Glomerular endothelial cell (primary cell): ENCODE measurements around the genes UBAP1, C9orf24 and CCL27.

GRCh38 chr9:34178335-34178734 lies 508 bp upstream of the UBAP1 start:
- RAMPAGE, long total RNA: no peak

DNA sequence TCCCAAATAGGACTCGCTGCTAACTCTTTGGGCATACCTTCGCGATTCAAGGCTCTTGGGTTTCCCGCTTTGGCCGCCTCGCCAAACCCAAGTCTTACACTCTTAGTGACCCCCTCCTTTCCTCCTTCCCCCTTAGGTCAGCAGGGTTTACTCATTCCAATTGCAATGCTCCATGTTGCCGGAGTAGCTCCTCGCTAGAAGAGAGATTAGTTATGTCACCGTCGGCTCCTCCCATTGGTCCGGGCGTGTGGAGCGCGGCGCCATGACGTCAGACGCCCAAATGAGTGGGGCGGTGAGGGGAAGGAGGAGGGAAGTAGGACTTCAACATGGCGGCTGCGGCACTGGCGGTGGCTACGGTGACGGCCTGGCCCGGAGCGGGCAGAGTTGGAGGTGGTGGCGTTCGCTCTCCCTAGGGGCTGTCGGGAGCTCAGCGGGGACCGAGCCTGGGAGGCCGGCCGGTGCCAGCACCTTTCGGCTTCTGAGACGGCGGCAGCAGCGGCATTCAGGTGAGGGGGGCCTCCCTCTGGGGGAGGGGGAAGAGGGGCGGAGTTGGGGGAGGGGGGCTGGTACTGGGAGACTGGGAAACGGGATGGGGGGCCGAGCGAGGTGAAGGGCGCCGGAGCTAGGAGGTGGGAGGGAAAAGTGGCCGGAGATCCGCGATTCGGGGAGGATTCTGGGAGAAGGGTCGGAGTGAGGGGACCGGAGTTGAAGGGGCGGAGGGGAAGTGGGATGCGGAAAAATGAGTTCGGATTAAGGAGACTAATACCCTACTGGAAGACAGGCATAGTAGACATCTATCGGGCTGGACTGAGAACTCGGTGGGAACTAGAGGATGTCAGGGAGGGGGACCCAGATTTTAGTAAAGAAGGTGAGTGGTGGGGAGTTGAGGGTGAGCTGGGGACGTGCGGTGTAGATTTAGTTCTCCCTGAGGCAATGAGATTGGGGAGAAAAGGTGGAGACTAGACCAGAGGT lies at the start of gene UBAP1:
UBAP1 (plus strand) TSS at position 309 of the 972 bp plus-strand sequence.
- RAMPAGE, long total RNA: start-site peak on the plus strand centred at position 314 of the sequence, 32 bp wide, 224 and 470 reads in 2 replicates

DNA sequence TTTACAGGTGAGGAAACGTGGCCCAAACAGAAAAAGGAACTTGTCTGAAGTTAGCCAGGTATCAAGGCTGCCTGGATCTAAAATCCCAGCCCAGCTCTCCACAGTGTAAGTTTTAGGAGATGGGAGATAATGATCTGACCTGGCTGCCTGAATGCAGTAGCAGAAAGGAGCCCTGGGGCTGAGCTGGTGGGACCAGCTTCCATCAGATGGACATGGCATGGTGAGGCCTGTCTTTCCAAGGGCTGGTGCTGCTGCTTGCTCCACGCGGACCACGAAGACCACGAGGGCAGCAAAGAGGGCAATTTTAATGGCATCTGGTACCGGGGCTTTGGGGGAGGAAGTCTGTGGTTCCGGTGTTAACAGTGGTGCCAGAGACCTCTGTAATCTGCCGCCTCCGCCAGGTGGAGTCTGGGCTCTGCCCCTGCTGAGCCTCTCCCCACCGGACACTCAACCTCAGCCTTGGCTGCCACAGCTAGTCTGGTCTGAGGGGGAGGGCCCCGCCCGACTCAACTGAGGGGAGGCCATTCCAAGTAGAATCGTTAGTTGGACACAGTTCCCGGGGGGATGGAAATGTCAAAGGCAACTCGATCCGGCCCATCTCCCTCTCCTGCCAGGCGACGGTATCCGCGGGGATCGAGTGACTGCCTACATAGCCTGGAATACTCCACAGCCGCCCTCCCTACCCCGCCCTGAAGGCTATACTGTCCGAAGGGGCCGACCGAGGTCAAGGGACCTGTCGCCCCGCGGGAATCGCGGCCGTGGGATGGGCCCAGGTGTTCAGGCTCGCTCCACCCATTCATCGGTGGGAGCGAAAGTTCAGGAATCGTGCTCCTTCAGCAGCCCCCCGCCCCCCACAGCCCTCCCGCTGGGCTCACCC lies 542 bp downstream of the MYORG start:
- RAMPAGE, long total RNA: no peak

- RAMPAGE, long total RNA: no peak
Observed at GRCh38 chr9:34379278-34380153, 2.8 kb upstream of the MYORG start.

DNA sequence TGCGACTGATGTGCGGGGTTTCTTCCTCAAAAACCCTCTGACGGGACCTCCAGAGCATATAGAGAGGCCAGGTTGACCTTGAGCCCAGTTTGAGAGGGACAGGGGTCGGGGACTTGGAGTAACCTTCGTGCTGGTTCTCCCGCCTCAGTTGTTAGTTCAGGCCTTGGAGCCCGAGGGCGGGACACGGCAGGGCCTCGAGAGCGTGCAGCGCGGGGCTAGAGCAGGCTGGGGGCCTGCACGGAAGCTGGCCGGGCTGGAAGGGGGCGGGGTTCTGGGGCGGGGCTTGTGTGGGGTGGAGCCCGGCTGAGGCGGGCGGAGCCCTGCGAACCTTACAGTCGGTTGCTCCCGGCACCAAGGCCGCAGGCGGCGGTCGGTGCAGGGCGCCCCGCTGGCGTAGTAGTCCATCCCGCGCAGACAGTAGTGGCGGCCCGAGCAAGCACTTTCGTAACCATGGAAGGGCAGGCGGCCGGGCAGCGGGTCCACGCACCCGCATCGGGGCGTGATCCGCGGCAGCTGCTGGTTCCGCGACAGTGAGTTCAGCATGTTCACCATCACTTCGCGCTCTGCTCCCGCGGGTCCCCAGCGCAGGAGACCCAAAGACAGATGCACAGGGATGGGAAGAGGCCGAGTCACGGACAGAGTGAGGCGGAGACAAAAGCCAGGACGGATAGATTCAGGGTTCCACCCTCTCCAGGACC lies 4.0 kb upstream of the MYORG start:
- RAMPAGE, long total RNA: no peak

- RAMPAGE, long total RNA: no peak
Observed at GRCh38 chr9:34397522-34398015, at the start of gene C9orf24. Gene C9orf24 (minus strand): TSS chr9:34397810.

GRCh38 chr9:34438674-34439069 lies 19.7 kb downstream of the FAM219A start:
- RAMPAGE, long total RNA: no peak

GRCh38 chr9:34560190-34560736 lies 29.3 kb downstream of the CNTFR start:
- RAMPAGE, long total RNA: no peak

- RAMPAGE, long total RNA: no peak
Observed at GRCh38 chr9:34634657-34635867, 2.5 kb downstream of the SIGMAR1 start.

DNA sequence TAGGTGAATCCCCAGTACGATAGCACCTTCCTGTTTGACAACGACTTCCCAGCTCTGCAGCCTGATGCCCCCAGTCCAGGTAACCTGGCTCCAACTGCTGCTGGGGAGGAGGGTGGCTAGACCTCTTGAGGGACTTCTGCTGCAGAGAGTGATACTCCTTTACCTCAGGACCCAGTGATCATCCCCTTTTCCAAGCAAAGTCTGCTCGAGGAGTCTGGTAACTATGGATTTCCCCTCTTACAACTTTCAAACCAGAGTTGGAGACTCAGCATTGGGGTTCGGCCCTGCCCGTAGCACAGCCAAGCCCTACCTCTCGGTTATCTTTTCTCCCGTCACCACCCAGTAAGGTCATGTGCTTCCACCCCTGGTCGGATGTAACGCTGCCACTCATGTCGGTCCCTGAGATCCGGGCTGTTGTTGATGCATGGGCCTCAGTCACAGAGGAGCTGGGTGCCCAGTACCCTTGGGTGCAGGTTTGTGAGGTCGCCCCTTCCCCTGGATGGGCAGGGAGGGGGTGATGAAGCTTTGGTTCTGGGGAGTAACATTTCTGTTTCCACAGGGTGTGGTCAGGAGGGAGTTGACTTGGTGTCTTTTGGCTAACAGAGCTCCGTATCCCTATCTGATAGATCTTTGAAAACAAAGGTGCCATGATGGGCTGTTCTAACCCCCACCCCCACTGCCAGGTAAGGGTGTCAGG lies 1.2 kb downstream of the GALT start:
- RAMPAGE, long total RNA: no peak

GRCh38 chr9:34654740-34655402 lies 2.9 kb downstream of the IL11RA start:
- RAMPAGE, long total RNA: no peak

GRCh38 chr9:34662337-34662769 lies at the start of gene CCL27:
Gene CCL27 (minus strand): TSS chr9:34662657.
- RAMPAGE, long total RNA: no peak

GRCh38 chr9:34991015-34992231 lies 1.9 kb downstream of the DNAJB5 start:
- RAMPAGE, long total RNA: no peak

DNA sequence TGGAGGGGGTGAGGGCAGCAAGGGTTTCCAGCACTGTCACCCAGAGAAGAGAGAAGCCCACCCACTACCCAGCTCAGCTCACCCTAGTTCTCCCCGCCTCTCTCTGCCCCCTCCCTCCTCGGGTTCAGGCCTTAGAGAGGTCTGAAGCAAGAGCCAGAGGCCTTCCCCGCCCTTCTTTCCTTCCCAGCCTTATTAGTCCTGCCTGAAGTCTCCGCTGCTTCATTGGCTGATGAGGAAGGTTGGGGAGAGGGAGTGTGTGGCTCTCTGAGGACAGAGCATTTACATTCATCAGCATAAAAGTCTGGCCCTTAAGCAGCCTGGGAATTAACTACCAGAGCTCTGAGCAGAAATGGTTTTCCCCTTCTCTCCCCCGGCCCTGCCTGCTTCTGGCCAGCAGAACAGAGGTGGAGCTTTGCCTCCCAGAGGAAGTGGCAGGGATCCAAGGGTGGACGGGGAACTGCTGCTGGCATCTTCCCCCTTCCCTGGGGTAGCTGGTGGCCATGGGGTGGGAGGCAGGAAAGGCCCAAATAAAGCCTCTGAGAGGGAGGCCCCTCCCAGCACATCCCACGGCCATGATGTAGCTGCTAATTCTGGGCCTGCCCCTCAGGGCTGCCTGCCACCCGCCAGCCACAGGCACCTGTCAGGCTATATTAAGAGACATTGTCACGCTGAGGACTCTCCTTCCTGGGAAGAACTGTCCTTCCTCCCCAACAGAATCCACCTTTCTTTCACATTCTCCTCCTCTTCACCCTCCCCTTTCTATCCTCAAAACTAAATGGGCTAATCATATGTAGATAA lies 4.2 kb downstream of the DNAJB5 start:
- RAMPAGE, long total RNA: no peak

DNA sequence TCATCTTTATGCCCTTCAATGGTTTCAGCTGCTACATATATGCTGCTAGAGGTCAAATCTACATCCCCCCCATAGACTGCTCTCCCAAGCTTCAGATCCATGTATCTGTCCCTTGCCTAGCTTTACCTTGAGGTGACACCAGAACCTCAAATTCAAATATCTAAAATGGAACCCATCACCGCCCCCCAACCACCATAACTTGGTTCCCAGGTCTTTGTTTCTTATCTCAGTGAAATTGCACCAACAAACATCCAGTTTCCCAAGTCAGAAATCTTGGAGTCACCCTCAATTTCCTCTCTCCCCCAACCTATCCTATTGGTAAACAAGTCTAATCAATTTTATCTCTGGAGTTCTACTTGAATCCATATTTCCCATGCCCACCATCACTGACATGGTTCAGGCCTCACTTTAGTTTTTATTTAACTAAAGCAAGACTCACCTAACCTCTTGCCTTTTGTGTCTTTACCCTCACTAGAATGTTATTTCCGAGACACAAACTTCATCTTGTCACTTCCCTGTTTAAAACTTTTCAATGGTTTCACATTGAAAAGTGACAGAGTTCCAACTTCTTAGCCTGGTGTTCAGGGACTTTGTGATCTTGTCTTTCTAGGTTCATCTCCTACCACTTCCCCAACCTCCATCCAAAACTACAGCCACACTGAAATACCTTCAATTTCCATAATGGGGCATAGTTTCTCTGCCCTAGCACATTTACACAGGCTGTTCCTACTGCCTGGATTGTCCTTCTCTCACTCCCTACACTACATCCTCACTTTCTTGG lies 2.5 kb upstream of the C9orf131 start:
- RAMPAGE, long total RNA: no peak

DNA sequence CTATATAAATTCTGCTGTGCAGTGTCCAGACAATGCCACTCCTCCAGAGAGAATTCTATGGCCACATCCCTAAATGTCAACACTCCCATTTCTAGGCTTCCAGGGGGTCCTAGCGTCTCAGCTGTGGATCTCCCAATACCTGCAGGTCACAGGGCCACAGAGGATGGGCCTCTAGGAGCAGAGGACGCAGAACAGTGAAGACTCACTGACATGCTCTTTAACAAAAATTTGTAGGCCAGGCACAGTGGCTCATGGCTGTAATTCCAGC lies 12.8 kb upstream of the UNC13B start:
- RAMPAGE, long total RNA: no peak

DNA sequence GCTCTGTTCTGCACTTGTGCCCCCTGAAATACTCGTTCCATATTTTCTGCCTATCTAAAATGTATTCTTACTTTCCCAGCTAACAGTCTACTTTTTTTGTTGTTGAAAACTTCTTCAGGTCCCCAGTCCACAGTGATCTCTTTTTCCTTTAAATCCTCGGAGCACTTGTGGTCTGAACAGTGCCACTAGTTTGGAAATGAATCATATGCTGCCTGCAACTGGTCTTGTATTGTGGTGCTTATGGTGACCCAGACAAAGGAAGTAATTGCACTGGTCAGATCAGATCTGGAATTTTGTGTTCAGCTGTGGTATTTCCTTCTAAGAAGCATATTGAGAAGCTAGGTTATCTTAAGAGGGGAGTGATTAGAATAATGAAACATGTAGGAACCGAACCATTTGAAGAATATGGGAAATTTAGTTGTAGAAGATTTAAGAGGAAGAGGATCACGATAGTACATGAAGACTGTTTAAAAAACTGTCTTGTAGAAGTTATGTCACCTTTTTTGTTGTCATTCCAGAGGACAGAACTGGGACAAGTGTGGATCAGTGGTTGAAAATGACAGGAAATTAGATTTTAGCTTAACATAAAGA lies 3.0 kb downstream of the UNC13B start:
- RAMPAGE, long total RNA: no peak

DNA sequence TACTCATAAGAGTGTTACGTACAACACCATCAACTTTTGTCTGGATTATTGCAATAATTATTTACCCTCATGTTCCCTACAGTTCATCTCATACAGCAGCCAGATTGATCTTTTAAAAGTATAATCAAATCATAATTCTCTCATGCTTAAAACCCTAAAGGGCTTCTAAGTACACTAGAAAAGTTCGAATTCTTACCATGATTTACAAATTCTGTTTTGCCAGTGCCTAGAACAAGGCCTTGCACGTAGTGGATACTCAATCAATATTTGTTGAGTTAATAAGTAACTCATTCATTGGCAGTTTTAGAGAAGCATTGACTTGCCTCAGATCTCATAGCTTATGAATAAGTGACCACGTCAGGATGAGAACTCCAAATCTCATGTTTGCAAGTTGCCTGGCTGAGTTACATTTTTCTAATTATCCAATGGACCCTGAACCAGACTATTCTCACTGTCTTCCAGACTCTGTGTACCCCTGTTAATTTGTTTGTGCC lies 96.1 kb downstream of the UNC13B start:
- RAMPAGE, long total RNA: no peak

GRCh38 chr9:35258318-35258865 lies 96.6 kb downstream of the UNC13B start:
- RAMPAGE, long total RNA: no peak

GRCh38 chr9:35517037-35517632 lies 27.2 kb downstream of the RUSC2 start:
- RAMPAGE, long total RNA: no peak